Placental epithelial cell (primary cell): ENCODE measurements around a stretch of chr1.

- CAGE, long polyA plus RNA = no peak
These were observed 154.6 kb upstream of the HP1BP3 start for GRCh38 chr1:20941218-20942559.

DNA sequence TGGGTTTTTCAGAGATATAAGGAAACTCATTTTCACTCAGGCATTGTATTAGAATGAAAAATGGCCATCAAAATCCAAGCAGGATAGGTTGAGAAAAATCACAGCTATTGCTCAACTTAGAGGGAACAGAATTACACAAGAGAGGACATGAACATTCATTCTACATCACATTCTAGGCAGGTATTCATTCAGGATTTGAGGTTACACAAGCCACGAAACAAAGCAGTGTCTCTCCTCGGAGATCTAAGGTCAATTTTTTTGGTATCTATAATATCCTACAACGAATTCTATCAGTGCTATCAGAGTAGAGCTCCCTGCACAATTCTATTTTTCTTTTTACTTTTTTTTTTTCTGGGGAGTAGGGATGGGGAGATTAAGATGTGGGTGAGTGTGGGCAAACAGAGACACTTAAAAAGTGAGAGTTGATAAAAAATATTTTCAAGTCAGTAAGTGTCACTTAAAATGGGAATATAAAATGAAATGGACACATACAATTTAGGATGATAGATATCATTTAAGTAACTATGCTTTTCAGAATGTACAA, 163.7 kb upstream of the HP1BP3 start:
- CAGE, long polyA plus RNA = no peak

GRCh38 chr1:20985792-20986419, 190.8 kb downstream of the EIF4G3 start:
- CAGE, long polyA plus RNA = no peak

GRCh38 chr1:21035006-21035374, 141.7 kb downstream of the EIF4G3 start:
- CAGE, long polyA plus RNA = no peak

GRCh38 chr1:21167136-21167720, 9.5 kb downstream of the EIF4G3 start:
- CAGE, long polyA plus RNA = no peak

DNA sequence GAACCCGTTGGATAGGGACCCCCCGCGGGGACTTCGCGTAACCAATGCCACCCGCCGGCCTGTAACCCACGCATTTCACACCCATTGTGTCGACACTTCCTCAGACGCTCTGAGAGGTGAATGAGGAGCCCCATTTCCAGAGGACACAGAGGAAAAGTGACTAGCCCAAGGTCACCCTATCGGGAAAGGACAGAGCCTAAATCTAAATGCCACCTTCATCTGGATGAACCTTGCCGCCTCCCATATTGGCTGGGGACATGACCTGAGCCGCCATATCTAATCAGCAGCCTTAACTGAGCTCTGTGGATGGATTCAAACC, 549 bp upstream of the EIF4G3 start:
- CAGE, long polyA plus RNA = no peak

GRCh38 chr1:21257376-21258179, 32.7 kb downstream of the ECE1 start:
- CAGE, long polyA plus RNA = no peak

- CAGE, long polyA plus RNA = no peak
These were observed 21.7 kb downstream of the ECE1 start for GRCh38 chr1:21268276-21269178.

- CAGE, long polyA plus RNA = no peak
These were observed 15.4 kb downstream of the ECE1 start for GRCh38 chr1:21274907-21275249.

GRCh38 chr1:21317186-21317963, 27.1 kb upstream of the ECE1 start:
- CAGE, long polyA plus RNA = no peak

GRCh38 chr1:21320041-21320846, 30.0 kb upstream of the ECE1 start:
- CAGE, long polyA plus RNA = no peak

DNA sequence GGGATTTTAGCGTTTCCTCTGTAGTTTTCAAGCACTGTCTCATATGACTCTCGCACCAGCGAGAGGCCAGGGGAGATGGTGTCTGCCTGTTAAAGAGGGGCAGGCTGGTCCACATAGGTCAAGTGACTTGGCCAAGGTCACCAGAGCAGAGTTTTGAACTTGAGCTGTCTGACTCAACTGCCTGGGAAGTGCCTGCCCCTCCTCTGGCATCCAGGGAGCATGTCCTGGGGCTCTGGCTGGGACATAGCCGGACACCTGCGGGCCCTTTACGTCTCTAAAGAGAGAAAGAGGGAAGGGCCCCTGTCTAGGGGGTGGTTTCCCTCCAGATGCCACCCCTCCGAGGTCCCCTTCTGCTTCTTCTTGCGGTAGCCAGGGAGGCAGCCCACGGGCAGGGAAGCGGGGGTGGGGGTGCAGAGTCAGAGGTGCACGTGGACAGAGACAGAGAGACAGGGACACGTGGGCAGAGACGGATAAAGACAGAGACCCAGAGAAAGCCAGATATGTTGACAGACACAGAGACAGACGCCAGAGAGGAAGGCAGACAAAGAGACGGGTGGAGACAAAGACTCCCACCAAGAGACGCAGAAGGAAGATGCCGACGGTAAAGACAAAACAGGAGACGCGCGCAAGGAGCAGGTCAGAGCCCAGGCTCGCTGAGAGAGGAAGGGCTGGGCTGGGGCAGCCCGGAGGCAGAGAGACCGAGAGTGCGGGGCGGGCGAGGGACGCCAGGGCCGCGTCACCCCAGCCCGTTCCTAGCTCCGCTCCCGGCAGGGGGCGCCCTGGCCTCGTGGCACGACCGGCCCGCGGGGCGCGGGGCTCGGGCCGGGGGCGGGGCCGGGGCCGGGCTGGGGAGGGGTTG, 518 bp upstream of the ALPL start:
- CAGE, long polyA plus RNA = no peak

DNA sequence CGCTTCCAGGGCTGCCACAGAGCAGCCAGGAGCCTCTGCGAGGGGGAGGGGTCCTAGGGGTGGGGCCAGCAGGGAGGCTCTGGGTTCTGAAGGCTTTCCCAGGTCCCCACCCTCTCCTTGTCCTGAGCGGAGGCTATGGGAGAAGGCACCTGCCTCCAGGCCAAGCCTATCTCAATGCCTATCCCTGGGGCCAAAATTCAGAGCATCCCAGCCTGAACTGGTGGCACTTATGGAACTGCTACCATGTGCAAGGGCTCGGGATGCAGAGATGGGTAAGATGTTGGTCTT, 38.9 kb downstream of the ALPL start:
- CAGE, long polyA plus RNA = no peak

DNA sequence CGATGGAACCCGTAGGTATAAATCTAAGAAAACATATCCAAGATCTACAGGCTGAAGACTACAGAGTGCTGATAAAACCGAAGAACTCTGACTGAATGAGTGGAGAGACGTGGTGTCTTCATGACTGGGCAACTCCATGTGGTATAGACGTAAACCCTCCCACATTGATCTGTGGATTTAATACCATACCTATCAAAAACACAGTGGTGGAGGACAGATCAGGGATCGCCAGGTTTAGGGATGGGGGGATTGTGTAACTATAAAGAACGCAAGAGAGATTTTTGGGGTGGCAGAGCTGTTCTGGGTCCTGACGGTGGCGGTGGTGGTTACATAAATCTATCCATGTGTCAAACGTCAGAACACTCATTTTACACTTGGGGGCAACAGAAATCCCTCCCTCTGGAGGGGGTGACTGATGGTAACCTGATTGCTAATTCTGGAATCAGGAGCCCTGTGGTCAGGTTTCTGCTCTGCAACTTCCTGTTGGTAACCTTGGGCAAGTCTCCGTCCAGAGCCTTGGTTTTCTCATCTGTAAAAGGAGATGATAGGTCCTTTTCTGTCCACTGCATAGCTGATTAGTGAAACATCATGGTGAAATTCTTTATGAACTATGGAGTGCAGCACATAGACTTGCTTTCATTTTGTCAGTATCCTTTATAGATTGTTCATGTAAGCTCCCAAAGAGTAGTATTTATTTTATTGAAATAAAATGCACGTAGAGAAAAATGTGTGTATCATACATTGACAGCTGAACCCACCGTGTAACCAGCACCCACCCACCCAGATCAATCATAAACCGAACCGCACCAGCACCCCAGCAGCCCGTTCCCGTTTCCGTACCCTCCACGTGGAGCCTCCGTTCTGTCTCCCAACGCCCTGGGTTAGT, 40.9 kb downstream of the ALPL start:
- CAGE, long polyA plus RNA = no peak

GRCh38 chr1:21614511-21615397, 54.4 kb downstream of the RAP1GAP start:
- CAGE, long polyA plus RNA = no peak

DNA sequence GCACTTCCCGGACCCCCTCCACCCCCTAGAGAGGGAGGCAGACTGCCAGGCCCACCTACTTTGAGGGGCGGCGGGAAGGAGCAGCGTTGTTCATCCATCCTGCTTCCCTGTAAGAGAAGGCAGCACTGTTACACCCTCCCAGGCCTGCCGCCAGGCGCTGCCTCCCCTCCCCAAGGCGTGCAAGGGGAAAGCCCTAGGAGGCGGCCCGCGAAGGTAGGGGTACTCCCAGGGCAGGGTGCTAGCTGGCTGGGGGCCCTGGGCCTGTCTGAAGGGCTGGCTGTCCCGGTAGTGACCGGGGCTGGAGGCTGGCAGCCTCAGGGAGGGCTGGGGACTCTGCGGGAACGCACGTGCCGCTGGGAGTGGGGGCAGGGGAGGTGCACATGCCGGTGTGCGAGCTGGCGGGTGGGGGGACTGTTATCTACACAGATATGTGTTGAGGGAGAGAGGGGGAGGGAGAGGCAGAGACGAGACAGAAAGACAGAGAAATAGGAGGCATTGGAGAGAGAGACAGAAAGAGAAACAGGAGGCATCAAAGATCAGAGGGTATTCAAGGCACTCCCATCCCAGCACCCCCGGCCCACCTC, 50.1 kb downstream of the RAP1GAP start:
- CAGE, long polyA plus RNA = no peak

DNA sequence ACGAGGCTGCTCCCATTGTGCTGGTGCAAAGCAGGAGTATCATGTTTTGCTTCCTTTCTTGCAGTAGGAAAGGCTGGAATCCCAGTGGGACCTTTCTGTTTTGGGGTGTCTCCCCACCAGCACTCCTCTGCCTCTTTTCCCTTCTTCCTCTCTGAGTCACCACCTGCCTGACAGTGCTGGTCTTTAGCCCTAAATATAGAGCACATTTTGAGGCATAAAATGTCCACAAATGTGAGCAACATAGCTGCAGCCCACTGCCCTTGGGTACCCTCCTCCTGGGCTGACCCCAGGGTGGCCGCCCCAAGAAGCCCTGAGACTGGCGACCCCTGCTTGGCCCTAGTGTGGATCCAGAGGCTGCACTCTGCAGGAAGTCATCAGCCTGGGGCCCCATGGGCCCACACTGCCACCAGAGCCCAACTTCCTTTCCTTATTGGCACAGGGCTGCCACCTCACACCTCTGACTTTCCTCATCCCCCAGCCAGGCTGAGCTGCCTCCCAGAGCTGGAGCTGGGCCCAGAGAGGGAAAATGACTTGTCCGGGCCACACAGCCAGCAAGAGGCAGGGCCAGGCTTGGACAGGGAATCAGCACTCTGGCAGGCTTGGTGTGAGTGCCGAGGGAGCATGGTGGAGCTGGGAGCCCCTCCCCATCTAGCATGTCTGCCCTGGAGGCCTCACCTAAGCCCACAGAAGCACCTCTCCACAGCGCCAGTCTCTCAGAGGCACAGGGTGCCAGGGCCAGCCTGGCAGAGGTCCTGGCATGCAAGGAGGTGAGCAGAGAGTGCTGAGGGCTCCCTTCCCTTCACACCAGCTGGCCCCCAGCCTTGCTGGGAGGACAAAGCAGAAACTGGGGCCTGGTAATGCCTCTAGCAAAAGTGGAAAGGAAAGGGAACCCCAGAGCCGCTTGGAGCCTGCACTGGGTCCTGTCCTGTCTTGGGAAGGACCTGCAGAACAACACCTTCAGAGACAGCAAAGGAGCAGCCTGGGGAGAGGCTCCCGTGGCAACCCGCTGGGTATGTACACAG, 3.4 kb downstream of the RAP1GAP start:
- CAGE, long polyA plus RNA = no peak

DNA sequence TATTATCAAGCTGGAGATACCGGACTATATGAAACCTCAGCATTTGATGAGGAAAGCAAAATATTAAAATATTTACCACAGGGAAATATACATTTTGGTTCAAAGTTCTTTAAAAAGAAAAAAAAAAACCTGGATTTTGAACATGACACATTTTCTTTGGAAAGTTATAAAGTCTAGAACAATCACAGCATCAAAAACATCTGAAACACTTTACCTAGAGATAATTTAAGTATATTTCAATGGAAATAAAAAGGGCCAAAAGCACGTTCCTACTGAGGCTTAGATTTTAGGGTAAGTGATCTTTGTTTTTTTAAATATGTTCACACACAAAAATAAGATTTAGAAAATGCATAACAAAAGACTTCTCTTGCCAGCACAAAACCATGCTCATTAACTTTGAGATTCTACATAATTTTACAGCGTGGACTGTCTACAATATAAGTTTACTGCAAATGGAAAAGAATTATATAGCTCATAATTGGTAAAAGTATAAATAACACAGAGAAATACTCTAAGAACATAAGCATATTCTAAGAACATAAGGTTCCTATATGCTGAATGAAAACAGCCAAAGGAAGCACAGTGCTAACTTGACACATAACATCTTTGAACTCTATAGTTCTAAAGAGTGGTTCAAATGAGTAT, 56.0 kb downstream of the USP48 start:
- CAGE, long polyA plus RNA = no peak

GRCh38 chr1:21749246-21750507, 33.3 kb downstream of the USP48 start:
- CAGE, long polyA plus RNA = no peak

GRCh38 chr1:21822261-21823410, 10.6 kb downstream of the LDLRAD2 start:
- CAGE, long polyA plus RNA = no peak